ENCODE data around the gene VPS37B.

DNA sequence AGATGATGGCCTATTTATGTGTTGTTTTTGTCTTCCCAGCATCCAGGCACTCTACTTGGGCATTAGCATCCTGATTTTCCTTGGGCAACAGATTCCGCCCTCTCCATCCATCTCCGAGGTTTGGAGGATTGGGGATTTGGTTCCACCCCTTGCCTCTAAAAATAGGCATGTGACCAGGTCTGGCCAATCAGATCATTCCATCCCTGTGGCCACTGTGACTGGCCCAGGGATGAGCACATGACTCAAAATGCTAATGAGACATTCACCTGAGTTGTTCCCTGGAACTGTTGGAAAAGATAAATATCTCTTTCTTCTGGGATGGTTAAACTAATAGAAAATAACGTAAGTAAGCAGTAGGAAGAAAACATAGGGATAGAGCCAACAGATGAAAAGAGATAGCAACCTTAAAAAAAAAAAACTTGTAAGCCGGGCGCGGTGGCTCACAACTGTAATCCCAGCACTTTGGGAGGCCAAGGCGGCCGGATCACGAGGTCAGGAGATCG is 2.6 kb upstream of the DENR start:
- RAMPAGE, long total RNA: no peak
- RRBS: no CpG with 5 or more reads among the region's 10 CpGs

DNA sequence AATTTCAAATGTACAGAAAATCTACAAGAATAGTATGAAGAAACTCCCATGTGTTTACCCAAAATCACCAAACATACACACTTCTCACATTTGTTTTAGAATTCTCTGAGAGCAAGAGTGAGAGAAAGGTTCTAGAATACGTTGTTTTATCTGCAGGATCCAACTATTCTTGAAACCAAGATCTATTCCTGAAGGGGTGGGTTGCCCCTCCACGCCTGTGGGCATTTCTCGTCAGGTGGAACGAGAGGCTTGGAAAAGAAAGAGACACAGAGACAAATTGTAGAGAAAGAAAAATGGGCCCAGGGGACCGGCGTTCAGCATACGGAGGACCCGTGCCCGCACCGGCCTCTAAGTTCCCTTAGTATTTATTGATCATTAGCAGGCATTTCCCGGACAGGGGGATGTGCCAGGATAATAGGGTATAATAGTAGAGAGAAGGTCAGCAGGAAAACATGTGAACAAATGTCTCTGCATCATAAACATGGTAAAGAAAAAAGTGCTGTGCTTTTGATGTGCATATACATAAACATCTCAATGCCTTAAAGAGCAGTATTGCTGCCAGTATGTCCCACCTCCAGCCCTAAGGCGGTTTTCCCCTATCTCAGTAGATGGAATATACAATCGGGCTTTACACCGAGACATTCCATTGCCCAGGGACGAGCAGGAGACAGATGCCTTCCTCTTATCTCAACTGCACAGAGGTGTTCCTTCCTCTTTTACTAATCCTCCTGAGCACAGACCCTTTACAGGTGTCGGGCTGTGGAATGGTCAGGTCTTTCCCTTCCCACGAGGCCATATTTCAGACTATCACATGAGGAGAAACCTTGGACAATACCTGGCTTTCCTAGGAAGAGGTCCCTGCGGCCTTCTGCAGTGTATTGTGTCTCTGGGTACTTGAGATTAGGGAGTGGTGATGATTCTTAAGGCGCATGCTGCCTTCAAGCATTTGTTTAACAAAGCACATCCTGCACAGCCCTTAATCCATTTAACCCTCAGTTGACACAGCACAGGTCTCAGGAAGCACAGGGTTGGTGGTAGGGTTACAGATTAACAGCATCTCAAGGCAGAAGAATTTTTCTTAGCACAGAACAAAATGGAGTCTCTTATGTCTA is 1.6 kb upstream of the DENR start:
- RAMPAGE, long total RNA: no peak
- RRBS: no CpG with 5 or more reads among the region's 19 CpGs

GRCh38 chr12:122851835-122852303 is 16.6 kb downstream of the HIP1R start:
- RAMPAGE, long total RNA: no peak
- RRBS: no CpG with 5 or more reads among the region's 6 CpGs

- RAMPAGE, long total RNA: no peak
- RRBS: no CpG with 5 or more reads among the region's 5 CpGs
These were observed 8.5 kb downstream of the VPS37B start for GRCh38 chr12:122887302-122887967.

GRCh38 chr12:122891428-122892238 is 4.3 kb downstream of the VPS37B start:
- RAMPAGE, long total RNA: no peak
- RRBS: no CpG with 5 or more reads among the region's 9 CpGs

DNA sequence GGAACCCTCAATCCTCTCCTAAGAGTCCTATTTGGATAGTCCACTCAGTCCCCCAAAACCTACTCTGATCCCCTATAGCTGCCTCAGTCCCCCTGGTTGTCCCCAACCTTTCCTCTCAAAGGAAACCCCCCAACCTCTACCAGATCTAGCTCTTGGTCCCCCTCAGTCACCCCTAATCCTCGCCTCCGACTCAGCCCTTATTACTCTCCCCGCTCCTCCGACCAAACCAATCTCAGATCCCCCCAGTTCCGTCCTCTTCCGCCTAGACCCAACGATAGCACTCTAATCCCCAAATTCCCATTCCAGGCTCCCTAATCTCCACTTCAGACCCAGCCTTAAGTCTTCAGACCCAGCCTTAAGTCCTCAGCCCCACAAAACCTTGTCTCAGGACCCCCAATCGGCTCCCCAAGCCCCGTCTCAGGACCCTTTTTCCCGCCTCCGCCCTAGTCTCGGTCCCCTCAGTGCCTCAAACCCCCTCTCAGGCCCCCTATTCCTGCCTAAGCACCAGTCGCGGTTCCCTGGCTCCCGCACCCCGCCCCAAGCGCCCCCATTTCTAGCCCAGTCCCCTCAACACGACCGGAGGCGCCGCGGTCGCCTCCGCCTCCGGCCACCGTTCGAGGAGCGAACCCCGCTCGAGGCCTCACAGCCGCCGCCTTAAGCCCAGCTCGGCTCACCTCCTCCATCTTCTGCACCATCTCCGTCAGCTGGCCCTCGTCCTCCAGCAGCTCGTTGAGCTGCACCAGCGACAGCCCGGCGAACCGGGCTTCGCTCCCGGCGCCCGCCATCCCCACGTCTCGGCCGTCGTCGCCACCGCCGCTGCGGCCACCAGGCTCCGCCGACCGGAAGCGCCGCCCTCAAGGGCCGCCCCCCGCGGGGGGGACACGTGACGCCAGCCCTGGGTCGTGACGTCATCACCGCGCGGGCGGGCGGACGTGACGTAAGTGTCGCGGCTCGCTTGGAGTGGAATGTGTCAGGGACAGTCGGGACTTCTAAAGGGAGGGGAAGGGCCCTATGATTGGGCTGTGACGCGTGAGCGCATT is at the start of gene VPS37B:
Gene VPS37B (minus strand): TSS at position 847 of the 1,040 bp plus-strand sequence.
- RAMPAGE, long total RNA: no peak
- RRBS: under 1% methylated on average over 14 of the region's 78 CpGs

DNA sequence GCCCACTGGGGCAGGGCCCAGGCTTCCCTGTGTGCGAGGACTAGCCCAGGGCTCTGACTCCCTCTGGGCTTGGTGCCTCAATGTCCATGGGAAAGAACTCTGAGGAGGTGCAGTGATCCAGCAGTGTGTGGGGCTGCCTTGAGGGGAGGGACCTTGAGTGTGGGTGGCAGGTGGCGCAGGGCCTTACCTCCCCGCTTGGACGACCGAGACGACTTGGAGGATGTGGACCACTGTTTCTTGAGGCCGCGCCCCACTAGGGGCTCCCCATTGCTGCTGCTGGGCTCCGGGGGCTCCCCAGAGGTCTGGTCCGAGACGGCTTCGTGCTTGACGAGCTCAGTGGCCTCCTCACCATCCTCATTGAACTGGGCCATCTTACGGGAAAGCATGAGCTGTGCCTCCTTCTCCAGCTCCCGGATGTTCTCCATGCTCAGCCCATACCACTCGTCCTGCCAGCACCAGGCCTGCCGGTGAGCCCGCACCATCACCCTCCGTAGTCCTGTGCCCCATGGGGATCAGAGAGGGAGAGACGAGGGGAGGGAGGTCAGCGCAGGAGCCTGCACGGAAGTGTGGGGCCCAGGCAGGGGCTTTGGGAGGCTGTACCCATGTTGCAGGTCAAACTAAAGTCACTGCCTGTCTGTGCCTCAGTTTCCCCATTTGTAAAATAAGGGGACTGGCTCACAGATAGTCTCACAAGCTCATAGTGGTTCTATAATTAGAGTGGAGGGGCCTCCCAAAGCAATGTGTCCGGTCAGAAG is 24.7 kb downstream of the ARL6IP4 start:
- RAMPAGE, long total RNA: no peak
- RRBS: 95% methylated on average over 3 of the region's 23 CpGs

DNA sequence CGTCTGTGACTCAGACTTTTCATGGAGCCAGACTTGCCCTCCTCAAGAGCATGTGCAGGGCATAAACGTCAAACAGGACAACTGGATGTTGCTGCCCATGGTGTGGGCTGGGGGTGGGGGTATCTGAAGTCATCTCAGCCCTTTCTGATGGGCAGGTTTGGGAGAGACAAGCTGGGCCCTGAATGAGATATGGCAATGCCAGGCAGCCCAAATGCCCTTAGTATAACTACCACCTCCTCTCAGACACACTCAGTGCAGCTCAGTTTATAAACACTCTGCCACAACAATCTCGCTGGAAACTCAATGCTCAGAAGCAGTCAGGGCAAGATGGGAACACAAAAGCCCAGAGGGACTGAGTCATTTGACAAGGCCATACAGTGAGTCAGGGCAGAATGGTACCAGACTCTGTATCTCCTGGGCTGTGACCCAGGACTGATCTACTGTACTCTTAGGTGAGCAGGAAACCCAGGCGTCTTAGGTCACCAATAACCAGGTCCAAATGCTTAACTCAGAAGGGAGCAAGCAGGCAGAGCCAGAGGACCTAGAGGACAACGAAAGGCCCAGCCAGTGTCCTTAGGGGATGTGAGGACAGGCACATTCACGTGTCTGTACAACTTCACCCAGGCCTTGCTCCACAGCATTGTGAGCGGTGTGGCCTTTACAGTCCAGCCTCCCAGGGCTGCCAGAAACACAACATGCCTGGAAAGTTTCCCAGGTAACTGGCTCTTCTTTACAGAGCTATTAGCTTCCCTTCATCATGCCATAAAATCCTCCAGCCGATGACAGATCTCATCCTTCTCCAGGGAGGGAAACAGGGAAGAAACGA is 69.8 kb downstream of the ARL6IP4 start:
- RAMPAGE, long total RNA: no peak
- RRBS: no CpG with 5 or more reads among the region's 9 CpGs

GRCh38 chr12:123115393-123116097 is 35.3 kb downstream of the PITPNM2 start:
- RAMPAGE, long total RNA: no peak
- RRBS: no CpG with 5 or more reads among the region's 9 CpGs

DNA sequence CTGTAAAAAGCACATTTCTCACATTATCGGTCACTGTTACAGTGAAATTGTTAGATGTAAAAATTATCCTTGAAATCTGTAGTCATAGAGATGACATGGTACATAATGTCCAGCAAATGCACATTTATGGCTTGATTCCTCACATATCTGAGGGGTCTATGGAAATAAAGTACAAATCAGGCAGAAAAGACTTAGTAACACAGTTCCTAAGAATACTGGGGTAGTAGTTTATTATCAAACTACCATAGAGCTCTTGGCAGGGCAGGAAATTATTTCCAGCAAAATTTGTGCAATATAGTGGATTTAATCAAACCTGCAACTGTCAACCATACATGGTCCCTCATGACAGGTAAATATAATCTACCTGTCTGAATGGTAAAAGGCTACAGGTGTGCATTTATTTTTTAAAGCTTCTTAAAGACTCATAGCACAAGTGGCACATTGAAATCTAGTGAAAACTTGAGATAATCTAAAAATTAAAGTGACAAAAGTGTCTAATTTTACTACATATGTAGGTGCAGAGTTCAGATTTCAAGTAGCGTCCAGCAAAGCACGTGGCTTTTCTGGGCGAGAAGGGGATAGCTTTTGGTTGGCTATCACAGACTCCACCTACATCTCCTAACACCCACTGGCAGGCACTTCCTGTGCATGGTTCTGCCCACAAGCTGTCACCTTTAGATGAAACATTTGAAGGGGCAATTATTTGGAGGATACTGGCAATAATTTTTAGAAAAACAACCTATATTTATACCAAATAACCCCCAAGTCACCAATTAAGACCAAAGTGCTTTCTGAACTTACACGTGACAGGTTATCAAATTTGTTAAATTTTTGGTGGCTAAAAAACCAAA is 1.8 kb upstream of the PITPNM2 start:
- RAMPAGE, long total RNA: no peak
- RRBS: no CpG with 5 or more reads among the region's 5 CpGs

GRCh38 chr12:123270992-123271436 is 642 bp downstream of the CDK2AP1 start:
- RAMPAGE, long total RNA: no peak
- RRBS: 2% methylated on average over 33 of the region's 68 CpGs

DNA sequence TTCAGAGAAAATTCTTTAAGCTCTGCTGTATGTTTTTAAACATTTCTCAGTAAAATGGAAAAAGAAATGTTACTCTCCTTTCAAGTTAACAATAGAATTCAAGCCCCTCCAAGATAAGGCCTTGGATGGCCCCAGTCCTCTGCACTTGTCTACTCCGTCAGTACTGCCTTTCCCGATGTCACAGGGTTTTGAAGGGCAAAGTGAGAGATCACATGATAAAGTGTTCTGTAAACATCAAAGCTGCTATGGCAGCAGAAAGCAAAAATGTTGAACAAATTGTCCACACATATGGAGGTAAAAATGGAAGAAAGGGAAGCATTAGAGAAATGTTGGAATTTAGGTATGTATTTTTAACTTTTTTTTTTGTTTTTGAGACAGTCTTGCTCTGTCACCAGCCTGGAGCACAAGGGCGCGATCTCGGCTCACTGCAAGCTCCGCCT is 33.5 kb upstream of the CDK2AP1 start:
- RAMPAGE, long total RNA: no peak
- RRBS: no CpG with 5 or more reads among the region's 6 CpGs

DNA sequence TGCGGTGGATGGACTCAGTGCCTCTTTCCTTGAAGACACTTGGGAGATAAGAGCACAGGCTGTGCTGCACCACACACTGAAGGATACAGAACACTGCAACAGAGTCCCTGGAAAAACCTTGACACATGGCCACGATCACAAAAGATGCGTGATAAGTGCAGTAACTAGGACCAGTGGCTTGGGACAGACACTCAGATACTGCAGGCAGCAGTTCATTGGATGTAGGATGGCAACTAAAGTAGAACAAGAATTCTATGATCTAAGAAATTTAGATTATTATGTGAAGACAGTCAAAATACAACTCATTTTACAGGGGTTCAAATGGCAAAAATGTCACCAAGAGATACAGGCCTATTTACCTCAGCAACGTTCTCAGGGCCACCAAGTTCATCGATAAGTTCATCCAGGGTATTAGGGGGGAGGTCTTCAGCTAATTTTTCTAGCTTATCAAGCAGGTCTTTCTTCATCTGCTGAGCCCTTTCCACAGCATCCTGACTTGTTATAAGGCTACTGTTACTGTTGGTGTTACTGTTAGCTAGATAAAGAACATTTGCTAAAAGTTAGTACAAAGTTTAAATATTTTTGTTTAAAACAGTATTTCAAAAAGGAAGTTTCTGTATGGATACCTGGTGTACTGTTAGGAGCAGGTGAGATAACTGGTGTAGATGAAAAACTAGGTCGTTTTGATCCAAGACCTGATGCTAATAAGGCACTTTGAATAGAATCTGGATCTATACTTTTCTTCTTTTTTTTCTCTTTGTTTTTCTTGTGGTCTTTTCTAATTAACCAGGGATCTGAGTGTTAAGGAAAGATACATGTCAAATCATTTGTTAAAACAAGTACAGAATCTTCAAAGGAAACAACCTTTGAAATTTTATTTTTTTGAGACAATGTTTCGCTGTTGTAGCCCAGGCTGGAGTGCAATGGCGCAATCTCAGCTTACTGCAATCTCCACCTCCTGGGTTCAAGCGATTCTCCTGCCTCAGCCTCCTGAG is 44.3 kb downstream of the SBNO1 start:
- RAMPAGE, long total RNA: no peak
- RRBS: no CpG with 5 or more reads among the region's 9 CpGs

DNA sequence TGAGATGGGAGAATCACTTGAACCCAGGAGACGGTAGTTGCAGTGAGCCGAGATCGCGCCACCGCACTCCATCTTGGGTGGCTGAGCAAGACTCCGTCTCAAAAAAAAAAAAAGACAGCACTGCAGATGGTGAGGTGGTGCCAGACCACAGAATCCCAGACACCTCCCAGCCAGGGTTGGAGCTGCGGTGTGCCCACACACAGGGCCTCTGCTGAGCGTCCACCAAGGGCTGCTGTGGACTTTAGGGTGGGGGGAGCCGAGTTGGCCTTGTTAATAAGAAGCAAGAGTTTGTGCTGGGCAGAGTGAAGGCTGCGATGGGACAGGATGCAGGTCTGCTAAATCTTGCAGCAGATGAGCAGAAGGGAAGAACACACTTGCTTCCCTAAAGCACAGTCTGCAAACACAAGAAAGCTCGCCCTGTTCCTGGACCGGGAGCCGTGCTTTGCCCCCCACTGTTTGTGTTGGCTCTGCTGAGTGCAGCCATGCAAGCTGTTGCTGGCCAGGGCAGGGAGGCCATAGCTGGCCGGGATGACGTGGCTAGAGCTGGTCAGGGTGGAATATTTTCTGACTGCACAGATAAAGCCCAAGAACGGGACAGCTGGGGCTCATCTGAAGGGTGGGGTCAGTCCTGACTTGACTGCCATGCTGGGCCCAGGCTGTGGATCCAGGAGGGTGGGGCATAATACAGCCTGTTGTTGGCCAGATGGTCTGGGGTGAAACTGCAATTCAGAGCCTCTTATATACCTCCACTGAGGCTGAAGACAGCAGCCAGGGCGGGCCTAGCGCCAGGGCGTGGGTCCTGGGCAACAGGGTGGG is 14.5 kb downstream of the KMT5A start:
- RAMPAGE, long total RNA: no peak
- RRBS: 21% methylated on average over 3 of the region's 19 CpGs

- RAMPAGE, long total RNA: no peak
- RRBS: no CpG with 5 or more reads among the region's 9 CpGs
These were observed 30.5 kb downstream of the SNRNP35 start for GRCh38 chr12:123488382-123488891.

- RAMPAGE, long total RNA: no peak
- RRBS: no CpG with 5 or more reads among the region's 11 CpGs
These were observed 34.6 kb downstream of the SNRNP35 start for GRCh38 chr12:123492319-123493182.

DNA sequence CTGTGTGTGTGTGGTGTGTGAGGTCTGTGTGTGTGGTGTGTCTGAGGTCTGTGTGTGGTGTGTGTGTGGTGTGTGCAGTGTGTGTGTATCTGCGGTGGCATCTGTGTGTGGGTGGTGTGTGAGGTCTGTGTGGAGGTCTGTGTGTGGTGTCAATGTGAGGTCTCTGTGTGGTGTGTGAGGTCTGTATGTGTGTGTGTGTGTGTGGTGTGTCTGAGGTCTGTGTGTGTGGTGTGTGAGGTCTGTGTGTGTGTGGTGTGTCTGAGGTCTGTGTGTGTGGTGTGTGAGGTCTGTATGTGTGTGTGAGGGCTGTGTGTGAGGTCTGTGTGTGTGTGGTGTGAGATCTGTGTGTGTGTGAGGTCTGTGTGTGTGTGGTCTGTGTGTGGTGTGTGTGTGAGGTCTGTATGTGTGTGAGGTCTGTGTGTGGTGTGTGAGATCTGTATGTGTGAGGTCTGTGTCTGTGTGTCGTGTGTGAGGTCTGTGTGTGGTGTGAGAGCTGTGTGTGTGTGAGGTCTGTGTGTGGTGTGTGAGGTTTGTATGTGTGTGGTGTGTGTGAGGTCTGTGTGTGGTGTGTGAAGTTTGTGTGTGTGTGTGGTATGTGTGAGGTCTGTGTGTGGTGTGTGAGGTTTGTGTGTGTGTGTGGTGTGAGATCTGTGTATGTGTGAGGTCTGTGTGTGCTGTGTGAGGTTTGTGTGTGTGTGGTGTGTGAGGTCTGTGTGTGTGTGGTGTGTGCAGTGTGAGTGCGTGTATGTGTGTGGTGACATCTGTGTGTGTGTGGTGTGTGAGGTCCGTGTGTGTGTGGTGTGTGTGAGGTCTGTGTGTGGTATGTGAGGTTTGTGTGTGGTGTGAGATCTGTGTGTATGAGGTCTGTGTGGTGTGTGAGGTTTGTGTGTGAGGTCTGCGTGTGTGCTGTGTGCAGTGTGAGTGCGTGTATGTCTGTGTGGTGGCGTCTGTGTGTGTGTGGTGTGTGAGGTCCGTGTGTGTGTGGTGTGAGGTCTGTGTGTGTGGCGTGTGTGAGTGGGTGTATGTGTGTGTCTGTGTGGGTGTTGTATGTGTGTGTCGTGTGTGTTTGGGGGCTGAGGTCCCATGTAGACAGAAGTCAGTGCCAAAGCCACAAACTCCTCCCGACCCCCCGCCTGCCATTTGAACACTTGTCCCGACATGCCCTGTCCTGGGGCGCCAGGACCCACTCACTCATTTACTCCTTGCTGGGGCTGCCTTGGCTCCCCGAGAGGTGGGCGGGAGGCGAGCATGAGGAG is 20.9 kb downstream of the RILPL1 start:
- RAMPAGE, long total RNA: no peak
- RRBS: no CpG with 5 or more reads among the region's 17 CpGs

- RAMPAGE, long total RNA: no peak
- RRBS: no CpG with 5 or more reads among the region's 9 CpGs
These were observed 1.4 kb downstream of the RILPL1 start for GRCh38 chr12:123531823-123532742.

- RAMPAGE, long total RNA: no peak
- RRBS: no CpG with 5 or more reads among the region's 10 CpGs
These were observed 14.9 kb downstream of the EIF2B1 start for GRCh38 chr12:123618365-123619136.

DNA sequence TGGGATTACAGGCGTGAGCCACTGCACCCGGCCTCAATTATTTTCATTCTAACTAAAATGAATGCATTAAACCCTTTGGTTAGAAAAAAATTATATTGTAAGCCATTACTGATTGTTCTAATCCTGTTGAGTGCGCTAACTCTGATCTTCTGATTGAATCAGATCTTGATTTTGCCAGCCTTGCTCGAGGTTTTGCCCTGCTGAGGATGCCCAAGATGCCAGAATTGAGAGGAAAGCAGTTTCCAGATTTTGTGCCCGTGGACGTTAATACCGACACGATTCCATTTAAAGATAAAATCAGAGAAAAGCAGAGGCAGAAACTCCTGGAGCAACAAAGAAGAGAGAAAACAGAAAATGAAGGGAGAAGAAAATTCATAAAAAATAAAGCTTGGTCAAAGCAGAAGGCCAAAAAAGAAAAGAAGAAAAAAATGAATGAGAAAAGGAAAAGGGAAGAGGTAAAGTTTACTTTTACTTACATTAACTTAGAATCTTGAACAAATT is 14.2 kb downstream of the EIF2B1 start:
- RAMPAGE, long total RNA: no peak
- RRBS: no CpG with 5 or more reads among the region's 8 CpGs